Subcutaneous adipose tissue (tissue), 3 donors: ENCODE measurements around the genes SPDYE13, CCL24 and POMZP3.

DNA sequence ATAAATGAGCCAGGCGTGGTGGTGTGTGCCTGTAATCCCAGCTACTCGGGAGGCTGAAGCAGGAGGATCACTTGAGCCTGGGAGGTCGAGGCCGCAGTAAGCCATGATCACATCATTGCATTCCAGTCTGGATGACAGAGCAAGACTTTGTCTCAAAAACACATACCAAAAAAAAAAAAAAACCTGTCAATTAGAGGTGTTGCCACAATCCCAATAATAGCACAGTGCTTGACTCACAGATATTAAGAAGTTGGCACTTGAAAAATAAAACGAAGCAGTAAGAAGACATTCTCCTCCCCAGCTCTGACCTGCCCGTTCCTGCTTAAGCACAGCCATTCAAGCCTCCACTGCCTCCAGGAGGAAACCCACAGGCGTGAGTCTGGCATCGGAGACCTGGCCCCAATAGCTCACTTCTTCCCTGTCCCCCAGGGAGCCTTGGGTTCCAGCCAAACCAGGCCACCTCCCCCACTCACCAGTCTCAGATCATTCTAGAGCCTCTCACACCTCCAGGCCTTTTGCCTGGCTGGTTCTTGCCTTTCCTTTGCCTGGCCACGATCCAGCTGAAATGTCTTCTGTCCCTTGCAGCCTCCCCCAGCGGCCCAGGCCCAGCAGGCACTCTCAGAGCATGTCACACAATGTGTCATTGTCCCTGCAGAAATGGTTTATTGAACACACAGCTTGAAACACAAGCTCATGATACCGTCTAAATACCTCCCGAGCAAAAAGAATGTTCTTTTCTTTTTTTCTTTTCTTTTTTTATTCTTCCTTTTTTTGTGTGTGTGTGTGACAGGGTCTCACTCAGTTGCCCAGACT lies 45.2 kb upstream of the GTF2I start:
- PRO-cap: no peak
- RAMPAGE, long total RNA, 3 experiments: no peak in any of the 3 experiments

DNA sequence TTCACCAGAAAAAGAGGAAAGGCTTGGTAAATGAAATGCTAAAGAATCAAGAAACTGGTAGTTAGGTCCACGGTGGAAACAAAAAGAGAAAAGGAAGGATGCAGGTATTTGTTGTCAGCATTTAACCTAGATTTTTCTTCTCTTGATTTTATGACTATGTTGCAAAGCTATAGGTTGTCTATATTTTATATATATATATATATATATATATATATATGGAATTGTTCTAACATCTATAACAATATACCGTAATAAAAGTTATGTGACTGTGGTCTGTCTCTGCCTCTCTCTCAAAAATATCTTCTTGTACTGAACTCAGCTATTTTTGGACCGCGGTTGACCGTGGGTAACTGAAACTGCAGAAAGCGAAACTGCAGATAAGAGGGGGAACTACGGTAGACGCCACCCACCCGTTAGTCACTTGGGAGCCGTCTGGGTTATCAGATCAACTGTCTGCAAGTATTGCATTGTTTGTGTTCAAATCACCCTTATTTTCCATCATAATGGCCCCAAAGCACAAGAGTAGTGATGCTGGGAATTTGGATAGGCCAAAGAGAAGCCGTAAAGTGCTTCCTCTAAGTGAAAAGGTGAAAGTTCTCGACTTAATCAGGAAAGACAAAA lies 7.6 kb upstream of the GTF2I start:
- PRO-cap: no peak
- RAMPAGE, long total RNA, 3 experiments: no peak in any of the 3 experiments

DNA sequence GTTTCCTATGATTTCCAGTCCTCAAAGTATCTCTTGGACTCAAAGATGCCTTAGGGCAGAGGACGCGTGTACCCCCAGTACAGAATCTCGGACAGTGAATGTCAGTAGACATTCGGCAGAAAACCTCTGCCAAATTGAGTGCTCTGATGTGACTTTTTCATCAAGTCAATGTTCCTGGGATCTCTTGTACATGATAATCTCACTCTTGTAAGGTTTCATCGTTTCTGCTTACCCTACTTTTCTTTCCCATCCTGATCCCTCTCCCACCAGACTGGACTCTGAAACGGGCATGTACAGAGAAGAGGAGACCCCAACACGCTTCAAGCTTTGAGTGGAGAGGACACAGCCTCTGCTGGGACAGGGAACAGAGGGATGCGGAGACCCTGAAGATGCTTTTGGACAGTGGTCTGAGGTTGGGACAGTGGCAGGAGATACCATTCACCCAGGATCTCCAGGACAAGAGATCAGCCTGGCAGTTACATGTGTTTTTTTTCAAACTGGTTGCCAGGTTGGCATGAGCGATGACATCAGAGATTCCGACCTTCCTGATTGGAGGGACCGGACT lies at the start of gene SPDYE13:
SPDYE13 (plus strand) TSS at position 271 of the 565 bp plus-strand sequence.
- PRO-cap: no peak
- RAMPAGE, long total RNA, 3 experiments: no peak in any of the 3 experiments

DNA sequence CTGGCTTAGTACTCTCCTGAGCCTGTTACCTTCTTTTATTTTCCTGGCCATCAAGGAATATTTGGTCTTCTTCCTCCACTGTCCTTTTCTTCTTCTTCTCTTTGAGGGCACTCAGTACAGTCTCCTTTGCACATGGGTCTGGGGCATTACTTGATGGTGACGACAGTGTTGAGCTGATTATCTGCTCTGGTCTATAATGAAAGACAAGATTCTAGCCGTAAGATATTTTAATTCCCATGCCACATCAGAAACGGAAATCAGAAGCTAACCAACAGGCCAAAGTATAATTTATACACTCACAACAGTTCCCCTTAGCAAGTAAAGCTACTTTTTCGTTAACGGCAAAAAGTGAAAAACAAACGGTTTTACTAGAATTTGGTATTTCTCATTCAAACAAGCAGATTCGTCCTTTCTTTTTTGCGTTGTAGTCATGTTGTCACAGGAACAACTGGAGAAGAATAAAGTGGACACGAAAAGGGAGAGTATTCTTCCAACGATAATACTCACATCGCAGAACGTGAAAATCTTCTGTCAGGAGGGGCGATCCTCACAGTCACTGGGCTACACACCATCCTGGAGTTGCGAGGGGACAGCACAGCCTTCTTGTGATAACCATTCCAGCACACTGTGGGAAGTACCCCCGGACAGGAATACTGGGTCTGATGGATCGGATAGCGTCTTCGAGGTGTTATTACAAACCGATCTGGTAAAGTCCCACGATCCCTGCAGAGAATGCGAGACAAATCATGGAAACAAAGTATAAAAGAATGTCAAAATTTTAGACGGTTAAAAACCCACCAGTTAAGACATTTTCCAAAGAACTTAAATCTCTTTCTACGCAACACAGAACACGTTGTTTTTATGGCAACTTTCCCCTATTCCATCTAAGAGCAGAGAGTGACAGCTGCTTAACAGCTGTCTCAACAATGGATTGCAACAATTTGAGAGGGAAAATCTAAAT lies 44.9 kb downstream of the POM121C start:
- PRO-cap: no peak
- RAMPAGE, long total RNA, 3 experiments: no peak in any of the 3 experiments

GRCh38 chr7:75544459-75545355 lies 52.6 kb downstream of the SPDYE5 start:
- PRO-cap: no peak
- RAMPAGE, long total RNA, 3 experiments: start-site peak on the minus strand in 1 of 3 experiments, at chr7:75544697-75545163 at its widest, 27 to 34 reads per replicate

DNA sequence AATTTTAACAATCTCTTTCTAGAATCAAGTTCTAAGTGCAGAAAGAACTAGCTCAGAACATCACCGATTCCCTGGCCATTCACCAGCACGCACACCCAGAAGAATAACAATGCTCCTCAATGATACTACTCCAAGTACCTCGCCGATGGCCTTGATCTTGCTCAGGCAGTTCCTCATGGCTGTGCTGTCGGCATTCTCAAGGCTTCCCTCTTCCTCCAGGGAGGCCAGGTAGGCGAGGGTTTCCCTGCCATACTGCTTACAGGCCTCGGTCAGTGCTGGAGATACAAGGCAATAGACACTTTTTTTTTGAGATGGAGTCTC lies 61.2 kb downstream of the SPDYE5 start:
- PRO-cap: no peak
- RAMPAGE, long total RNA, 3 experiments: start-site peak on the minus strand in 1 of 3 experiments, centred at position 210 of the sequence, 28 reads per replicate

GRCh38 chr7:75795785-75796353 lies 17.7 kb downstream of the CCL24 start:
- PRO-cap: no peak
- RAMPAGE, long total RNA, 3 experiments: no peak in any of the 3 experiments

DNA sequence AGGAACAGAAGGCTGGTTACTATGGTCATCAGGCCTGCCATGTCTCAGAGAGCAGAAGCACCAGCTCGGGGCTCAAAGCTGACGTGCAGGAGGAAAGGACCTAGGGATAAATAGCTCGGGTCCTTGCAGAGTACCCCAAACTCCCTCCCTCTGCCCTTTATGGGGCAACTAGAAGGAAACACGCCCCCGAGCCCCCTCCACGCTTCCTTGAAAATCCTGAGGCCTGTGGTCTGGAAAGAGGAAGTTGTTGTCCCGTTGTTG lies at the start of gene CCL24:
CCL24 (minus strand) TSS at position 132 of the 261 bp plus-strand sequence.
- PRO-cap: no peak
- RAMPAGE, long total RNA, 3 experiments: start-site peak on the minus strand in 1 of 3 experiments, centred at position 94 of the sequence, 8 reads per replicate

- PRO-cap: bidirectional peak, plus-strand start at chr7:75843181, minus-strand start at chr7:75842937
- RAMPAGE, long total RNA, 3 experiments: no peak in any of the 3 experiments
These were observed 29.1 kb upstream of the CCL24 start for GRCh38 chr7:75842427-75843463.

GRCh38 chr7:75914004-75915012 lies 647 bp upstream of the POR start:
- PRO-cap: bidirectional peak, plus-strand start at chr7:75915157, minus-strand start at chr7:75914910
- RAMPAGE, long total RNA, 3 experiments: no peak in any of the 3 experiments

GRCh38 chr7:75971251-75971838 lies 23.1 kb downstream of the TMEM120A start:
- PRO-cap: no peak
- RAMPAGE, long total RNA, 3 experiments: no peak in any of the 3 experiments

GRCh38 chr7:75995056-75995703 lies 785 bp upstream of the TMEM120A start:
- PRO-cap: no peak
- RAMPAGE, long total RNA, 3 experiments: no peak in any of the 3 experiments

DNA sequence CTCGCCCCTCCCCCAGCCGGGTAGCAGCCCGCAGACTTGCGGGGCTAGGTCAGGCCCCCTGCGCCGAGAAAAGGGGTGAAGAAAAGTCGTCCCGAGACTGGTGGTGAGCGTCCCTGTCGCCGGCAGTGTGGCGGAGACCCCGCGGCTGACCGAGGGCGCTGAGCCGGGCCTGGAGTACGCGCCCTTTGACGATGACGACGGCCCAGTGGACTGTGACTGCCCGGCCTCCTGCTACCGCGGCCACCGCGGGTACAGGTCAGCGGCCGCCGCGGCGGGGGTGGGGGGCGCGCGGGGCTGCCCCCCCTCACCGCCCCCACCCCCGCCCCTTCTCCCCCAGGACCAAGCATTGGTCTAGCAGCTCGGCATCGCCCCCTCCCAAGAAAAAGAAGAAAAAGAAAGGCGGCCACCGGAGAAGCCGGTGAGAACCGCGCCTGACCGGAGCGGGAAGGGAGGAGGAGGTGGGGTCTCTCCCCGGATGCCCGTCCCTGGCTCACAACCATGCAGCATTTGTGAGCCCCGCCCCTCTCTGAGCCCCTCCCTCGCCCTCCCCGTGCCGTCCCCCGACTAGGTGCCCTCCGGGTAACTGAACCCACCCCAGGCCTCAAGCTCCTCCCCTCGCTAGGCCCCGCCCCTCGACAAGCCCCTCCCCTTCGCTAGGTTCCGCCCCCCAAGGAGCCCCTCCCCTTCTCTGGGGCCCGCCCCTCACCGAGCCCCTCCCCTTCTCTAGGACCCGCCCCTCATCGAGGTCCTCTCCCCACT lies 42.5 kb upstream of the HSPB1 start:
- PRO-cap: no peak
- RAMPAGE, long total RNA, 3 experiments: no peak in any of the 3 experiments

GRCh38 chr7:76331157-76331681 lies 27.6 kb downstream of the YWHAG start:
- PRO-cap: no peak
- RAMPAGE, long total RNA, 3 experiments: no peak in any of the 3 experiments

DNA sequence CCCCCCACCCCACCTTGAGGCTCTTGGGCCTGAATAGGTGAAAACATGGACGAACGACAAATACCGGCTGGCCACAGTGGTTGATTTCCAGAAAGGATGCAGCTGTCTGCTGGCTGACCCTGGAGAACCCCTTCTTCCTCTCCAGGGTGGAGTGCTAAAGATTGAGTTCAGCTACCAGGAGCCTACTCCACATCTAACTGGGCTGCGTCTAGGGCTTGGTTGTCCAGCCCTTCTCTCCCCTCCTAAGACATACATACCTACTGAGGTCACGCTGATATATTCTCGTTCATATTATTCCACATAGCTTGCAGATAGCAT lies 887 bp upstream of the YWHAG start:
- PRO-cap: no peak
- RAMPAGE, long total RNA, 3 experiments: no peak in any of the 3 experiments

DNA sequence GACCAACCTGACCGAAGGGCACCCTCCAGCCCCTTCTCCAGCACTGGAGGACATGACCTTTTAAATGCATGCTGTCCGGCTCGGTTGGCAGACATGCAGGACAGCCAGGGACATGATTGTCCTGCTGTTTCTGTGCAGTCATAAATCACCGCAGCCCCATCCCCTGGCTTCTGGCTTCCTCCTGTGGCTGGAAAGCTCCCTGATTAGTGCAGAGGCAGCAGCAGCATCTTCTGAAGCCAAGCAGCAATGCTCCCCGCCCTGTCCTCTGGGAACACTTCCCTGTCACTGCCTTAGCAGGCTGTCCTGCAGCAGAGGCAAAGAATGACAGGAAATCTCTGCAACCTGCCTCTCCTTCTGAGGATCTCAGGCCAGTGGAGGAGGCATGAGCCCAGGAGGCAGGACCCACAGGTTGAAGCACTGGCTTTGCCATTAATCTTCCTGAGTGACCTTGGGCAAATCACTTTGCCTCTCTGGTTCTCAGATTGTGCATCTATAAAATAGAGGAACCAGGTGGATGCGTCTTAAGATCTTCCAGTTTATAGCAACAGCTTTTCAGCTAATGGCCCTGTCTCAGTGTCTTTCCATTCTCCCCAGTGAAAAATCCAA lies 7.2 kb upstream of the YWHAG start:
- PRO-cap: no peak
- RAMPAGE, long total RNA, 3 experiments: no peak in any of the 3 experiments

- PRO-cap: unidirectional peak, plus-strand start at chr7:76377716
- RAMPAGE, long total RNA, 3 experiments: no peak in any of the 3 experiments
These were observed 18.8 kb upstream of the YWHAG start for GRCh38 chr7:76377487-76378042.

GRCh38 chr7:76627112-76628243 lies at the start of gene POMZP3:
Gene POMZP3, minus strand, starts transcription at chr7:76627279.
- PRO-cap: no peak
- RAMPAGE, long total RNA, 3 experiments: no peak in any of the 3 experiments

- PRO-cap: no peak
- RAMPAGE, long total RNA, 3 experiments: no peak in any of the 3 experiments
These were observed 3.0 kb downstream of the FGL2 start for GRCh38 chr7:77196504-77197178.

DNA sequence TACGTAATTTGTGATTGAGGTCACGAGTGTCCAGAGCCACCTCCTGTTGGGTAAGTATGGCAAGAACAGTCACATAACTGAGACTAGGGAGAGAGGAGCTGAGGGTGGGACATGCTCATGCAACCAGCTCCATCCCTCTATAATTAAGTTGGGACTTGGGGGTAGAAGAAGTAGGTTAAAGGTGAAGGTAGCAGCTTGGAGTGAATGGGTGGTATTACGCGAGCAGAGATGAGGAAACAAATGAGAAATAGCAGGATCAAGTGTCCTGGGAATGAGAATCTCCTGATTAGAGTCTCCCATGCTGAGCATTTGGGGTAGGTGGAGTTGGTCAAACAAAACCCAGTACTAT lies 77.1 kb downstream of the GSAP start:
- PRO-cap: no peak
- RAMPAGE, long total RNA, 3 experiments: no peak in any of the 3 experiments